Gastrocnemius medialis (tissue), 3 donors: ENCODE data around the genes GPR135 and SIX1.

DNA sequence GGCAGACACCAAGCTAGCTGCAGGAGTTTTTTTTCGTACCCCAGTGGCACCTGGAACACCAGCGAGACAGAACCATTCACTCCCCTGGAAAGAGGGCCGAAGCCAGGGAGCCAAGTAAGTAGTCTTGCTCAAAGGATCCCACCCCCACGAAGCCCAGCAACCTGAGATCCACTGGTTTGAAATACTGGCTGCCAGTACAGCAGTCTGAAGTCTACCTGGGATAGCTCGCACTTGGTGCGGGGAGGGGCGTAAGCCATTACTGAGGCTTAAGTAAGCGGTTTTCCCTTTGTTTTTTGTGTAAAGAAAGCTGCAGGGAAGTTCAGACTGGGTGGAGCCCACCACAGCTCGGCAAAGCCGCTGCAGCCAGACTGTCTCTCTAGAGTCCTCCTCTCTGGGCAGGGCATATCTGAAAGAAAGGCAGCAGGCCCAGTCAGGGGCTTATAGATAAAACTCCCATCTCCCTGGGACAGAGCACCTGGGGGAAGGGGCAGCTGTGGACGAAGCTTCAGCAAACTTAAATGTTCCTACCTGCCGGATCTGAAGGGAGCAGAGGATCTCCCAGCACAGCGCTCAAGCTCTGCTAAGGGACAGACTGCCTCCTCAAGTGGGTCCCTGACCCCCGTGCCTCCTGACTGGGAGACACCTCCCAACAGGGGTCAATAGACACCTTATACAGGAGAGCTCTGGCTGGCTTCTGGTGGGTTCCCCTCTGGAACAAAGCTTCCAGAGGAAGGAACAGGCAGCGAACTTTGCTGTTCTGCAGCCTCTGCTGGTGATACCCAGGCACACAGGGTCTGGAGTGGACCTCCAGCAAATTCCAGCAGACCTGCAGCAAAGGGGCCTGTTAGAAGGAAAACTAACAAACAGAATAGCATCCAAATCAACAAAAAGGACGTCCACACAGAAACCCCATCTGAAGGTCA is 25.1 kb upstream of the NAA30 start:
- PRO-cap = no peak
- RAMPAGE, long total RNA, 3 experiments = no peak in any of the 3 experiments

DNA sequence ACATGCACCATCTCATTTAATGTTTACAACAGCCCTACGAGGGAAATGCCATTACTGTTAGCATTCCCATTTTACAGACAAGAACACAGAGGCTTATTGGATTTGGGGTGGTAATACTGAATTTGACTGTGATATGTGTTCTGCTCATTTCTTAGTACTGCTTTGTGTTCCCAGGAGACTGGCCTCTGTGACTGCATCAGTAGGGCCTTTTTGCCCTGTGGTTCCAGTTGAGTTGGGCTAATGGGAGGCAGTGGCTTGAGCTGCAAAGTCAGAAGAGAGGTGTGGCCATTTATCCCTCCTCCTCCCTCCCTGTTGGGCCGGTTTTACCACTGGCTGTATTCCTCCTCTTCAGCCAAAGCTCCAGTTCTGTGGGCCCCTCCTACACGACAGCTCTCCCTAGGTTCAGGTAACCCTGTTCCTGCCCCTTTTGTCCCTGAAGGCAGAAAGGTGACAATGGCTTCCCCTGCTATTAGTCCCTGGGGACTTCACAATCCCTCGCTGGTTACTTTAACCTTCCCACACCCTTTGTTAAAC is 121.6 kb upstream of the SLC35F4 start:
- PRO-cap = no peak
- RAMPAGE, long total RNA, 3 experiments = no peak in any of the 3 experiments

- PRO-cap = no peak
- RAMPAGE, long total RNA, 3 experiments = no peak in any of the 3 experiments
Measured at GRCh38 chr14:58346973-58347296, 48.6 kb downstream of the ARID4A start.

DNA sequence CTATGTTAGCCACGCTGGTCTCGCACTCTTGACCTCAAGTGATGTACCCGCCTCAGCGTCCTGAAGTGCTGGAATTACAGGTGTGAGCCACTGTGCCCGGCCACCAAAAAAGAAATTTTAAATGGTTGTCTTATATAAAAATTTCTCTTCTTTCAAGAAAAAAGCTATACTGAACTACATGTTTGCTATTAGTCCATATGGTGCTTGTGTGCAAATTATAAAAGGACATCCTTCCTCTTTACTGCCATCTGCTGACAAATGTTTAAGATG is 33.0 kb upstream of the TOMM20L start:
- PRO-cap = no peak
- RAMPAGE, long total RNA, 3 experiments = no peak in any of the 3 experiments

- PRO-cap = unidirectional peak, minus-strand start at chr14:58428416
- RAMPAGE, long total RNA, 3 experiments = no peak in any of the 3 experiments
Measured at GRCh38 chr14:58428092-58428707, 681 bp downstream of the KIAA0586 start.

DNA sequence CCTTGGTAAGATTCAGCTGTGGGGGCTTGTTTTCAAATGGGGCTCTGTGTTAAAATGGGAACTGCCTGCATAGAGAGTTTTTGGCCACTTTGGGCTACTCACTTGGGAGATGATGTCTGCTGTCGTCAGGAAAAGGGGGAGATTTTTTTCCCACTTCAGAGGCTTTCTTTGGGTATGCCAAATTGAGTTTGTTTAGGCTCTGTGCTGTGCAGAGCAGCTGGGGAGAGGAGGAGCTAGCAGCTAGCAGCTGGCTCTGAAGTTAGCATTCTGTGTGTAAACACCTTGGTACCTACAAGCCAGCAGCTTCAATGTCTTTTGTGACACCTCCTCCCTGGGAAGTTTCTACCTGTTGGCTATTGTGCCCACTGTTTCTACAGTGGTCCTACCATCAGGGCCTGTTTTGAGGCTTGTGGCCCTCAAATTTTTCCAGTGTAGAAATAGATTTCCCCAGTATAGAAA is 117.8 kb downstream of the DACT1 start:
- PRO-cap = no peak
- RAMPAGE, long total RNA, 3 experiments = no peak in any of the 3 experiments

DNA sequence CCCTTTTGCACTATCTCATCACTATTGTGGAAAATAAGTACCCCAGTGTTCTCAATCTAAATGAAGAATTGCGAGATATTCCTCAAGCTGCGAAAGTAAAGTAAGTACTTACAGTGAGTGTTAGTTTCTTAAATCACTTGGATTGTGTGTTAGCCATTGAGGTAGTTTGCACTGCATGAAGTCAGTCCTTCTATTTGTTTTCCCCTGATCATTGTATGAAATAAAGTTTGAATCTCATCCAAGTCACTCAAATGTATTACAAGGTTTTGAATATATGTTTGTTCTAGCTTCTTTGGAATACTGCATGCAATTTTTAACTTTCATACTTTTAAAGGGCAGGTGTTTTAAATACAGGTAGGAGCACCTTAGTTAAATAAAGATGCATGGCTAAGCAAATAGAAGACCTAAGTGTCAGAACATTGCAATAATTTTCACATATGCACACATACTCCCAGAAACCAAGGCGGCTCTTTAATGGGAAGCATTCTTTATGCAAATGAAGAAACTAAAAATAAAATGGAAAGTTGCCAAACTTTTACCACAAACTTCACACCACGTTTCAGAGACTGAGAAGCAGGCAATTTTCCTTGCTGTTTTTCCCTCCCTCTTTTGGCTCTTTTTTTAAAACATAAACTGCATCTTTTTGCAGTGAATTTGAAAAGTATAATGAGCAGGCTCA is 105.6 kb downstream of the GPR135 start:
- PRO-cap = no peak
- RAMPAGE, long total RNA, 3 experiments = no peak in any of the 3 experiments

GRCh38 chr14:59371581-59372149 is 93.5 kb downstream of the GPR135 start:
- PRO-cap = no peak
- RAMPAGE, long total RNA, 3 experiments = no peak in any of the 3 experiments

- PRO-cap = no peak
- RAMPAGE, long total RNA, 3 experiments = no peak in any of the 3 experiments
Measured at GRCh38 chr14:59407087-59407735, 58.0 kb downstream of the GPR135 start.

DNA sequence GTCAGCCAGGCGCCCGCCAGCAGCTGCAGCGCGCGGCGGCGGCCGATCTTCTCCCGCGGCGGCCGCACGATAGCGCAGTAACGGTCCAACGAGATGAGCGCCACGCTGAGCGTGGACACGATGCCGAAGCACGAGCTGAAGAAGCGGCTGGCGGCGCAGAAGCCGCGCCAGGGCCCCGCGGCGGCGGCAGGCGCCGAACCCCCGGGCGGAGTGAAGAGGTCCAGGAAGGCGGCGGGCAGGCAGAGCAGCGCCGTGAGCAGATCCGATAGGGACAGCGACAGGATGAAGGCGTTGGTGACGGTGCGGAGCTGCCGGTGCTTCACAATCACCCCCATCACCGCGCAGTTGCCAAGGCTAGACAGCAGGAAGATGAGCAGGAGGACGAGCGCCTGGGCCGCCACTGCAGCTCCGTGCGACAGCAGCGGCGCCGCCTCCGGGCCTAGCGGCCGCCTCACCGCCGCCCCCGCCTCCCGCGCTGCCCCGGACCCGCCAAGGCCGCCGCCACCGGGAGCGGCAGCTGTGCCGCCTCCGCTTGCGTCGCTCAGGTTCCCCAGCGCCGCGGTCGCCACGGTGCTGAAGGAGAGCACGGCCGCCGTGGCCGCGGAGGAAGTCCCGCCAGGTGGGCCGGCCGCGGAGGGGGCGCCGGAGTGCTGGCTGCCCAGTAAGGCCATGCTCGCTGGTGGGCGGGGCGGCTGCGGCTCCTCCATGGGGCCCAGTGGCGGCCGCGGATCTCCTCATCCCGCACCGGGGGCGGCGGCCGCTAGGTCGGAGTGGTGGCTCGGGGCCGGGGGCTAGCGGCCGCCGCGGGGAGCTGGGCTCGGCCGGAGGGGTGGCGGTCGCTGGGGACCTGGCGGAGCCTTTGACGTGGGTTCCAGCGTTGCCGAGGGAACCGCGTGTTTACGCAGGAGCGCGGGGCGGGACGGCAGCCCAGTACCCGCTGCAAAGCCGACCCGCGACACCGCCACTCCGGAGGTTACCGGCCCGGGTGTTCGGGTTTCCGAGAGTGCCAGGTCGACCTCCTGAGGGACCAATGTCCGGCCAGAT is at the start of gene GPR135:
Gene GPR135 (minus strand): TSS at position 861 of the 1,044 bp plus-strand sequence.
- PRO-cap = unidirectional peak, plus-strand start at position 357 of the sequence; unidirectional peak, minus-strand start at position 861 of the sequence
- RAMPAGE, long total RNA, 3 experiments = no peak in any of the 3 experiments

DNA sequence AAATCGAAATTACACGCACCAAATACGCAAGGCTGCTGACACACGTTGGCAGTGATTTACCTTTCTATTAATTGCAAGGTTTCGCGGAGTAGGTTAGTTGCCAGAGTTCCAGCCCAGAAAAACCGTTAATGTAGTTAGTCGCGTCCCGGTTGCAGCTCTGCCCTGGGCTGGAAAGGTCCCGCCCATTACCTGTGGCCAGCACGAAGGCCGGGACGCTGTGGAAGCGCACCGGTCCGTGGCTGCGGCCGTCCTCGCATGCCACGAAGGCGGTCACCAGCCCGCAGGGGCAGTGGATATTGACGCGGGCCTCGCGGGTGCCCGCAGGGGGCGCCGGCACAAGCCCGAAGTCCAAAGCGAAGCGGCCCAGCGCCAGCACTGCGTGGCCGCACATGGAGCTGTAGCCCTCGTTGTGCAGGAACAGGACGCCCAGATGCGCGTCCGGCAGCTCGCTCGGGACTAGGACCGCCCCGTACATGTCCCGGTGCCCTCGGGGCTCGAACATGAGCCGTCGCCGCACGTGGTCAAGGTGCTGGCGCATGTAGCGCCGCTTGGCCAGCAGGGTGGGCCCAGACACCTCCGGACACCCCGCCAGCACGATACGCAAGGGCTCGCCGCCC is 480 bp downstream of the L3HYPDH start:
- PRO-cap = bidirectional peak, plus-strand start at position 569 of the sequence, minus-strand start at position 458 of the sequence
- RAMPAGE, long total RNA, 3 experiments = no peak in any of the 3 experiments

DNA sequence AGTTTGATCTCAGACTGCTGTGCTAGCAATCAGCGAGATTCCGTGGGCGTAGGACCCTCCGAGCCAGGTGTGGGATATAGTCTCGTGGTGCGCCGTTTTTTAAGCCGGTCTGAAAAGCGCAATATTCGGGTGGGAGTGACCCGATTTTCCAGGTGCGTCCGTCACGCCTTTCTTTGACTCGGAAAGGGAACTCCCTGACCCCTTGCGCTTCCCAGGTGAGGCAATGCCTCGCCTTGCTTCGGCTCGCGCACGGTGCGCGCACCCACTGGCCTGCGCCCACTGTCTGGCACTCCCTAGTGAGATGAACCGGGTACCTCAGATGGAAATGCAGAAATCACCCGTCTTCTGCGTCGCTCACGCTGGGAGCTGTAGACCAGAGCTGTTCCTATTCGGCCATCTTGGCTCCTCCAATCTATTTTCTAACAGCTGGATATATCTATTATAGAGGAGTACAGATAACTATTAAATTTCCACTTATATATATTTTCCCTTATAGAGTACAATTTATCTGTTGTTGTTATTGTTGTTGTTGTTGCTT is 81.6 kb upstream of the RTN1 start:
- PRO-cap = no peak
- RAMPAGE, long total RNA, 3 experiments = no peak in any of the 3 experiments

DNA sequence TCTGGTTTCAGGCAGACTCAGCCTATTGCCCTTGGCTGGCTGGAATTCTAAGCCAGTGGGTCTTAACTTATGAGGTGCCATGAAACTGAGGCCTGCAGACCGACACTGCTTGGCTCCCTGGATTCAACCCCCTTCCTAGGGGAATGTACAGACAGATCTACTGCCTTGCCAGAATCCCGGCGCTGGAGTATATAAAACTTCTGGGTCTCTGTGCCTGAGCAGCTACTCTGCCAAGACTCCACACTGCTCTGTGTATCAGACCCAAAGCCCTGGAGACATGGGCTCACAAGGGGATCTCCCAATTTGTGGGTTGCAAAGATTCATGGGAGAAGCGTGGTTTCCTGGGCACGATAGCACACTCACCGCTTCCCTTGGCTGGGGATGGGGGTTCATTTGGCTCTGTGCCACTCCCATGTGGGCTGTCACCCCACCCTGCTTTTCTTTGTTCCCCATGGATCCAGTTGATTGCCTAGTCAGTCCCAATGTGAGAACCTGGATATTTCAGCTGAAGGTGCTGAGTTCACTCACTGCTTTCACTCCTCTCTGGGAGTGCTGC is 40.1 kb upstream of the PCNX4 start:
- PRO-cap = no peak
- RAMPAGE, long total RNA, 3 experiments = no peak in any of the 3 experiments

GRCh38 chr14:60166144-60166629 is 989 bp upstream of the DHRS7 start:
- PRO-cap = bidirectional peak, plus-strand start at chr14:60166458, minus-strand start at chr14:60166344
- RAMPAGE, long total RNA, 3 experiments = no peak in any of the 3 experiments

DNA sequence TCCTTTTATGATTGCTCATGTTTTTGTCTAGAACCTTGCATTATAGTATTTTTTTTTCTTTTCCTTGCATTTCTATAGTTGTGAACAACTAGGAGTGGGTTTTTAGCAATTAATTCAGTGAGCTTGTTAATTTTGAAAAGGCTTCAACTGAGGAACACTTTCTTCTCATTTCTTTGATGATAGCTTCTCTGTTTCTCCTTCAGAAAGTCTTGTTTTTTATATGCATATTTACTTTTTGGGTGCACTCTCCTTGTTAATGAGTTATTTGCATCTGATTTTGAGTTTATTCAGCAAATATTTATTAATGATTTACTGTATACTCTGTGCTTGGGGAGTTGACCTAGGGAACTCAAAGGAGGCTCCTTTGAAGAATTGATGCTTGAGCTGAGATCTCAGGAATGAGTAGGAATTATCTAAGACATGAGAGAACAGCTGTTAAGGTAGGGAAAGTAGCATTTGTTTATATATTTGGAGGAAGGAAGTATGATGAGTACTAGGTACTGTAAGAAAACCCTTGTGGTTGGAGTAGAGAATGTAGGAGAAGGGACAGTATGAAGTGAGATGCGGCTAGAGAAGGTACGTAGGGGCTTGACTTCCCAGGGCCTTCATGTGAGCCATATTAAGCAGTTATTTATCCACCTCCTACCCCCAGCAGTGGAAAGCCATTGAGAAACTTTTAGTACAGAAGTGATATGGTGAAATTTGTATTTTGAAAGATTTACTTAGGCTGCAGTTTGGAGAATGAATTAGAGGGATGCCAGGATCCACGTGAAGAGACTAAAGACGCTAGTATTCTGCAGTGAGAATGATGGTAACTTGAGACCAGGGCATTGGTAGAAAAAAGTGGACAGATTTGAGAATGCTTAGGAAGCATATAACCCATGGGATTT is 24.1 kb downstream of the PPM1A start:
- PRO-cap = no peak
- RAMPAGE, long total RNA, 3 experiments = no peak in any of the 3 experiments

GRCh38 chr14:60485114-60485431 is 790 bp downstream of the C14orf39 start:
- PRO-cap = no peak
- RAMPAGE, long total RNA, 3 experiments = no peak in any of the 3 experiments

DNA sequence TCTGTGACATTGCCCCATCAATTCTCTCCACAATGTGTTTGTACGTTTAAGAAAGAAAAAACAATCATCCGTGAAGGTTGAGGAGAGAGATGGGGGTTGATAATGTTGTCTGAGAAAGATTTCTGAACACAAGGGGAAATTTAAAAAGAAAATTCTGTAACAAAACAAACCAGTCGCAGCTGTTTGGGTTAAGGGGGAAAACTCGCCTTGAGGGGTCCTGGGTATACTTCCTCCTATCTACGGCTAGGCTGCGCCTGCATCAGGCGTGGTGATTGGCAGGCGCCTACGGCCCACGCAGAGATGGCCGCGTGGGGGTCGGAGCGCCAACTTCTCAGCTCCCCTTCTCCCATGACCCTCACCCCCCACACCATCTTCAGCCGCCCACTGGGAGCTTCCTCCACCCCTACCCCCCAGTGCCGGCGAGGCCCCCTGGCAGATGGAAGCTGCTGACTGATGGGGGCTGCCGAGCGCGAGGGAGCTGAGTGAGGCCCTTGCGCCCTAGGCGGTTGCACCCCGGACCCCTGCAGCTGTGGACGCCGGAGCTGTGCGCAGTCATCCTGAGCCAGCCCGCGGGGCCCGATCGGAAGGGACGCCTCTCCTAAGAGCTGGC is 12.2 kb downstream of the SIX1 start:
- PRO-cap = unidirectional peak, plus-strand start at position 272 of the sequence
- RAMPAGE, long total RNA, 3 experiments = no peak in any of the 3 experiments

GRCh38 chr14:60649321-60649893 is at the start of gene SIX1:
TSS of gene SIX1 (minus strand) at chr14:60649477.
- PRO-cap = bidirectional peak, plus-strand start at chr14:60649711, minus-strand start at chr14:60649477
- RAMPAGE, long total RNA, 3 experiments = no peak in any of the 3 experiments

- PRO-cap = bidirectional peak, plus-strand start at chr14:60656943, minus-strand start at chr14:60656918
- RAMPAGE, long total RNA, 3 experiments = start-site peak on the plus strand in 1 of 3 experiments, at chr14:60657448-60657507 at its widest, 9 reads per replicate
Measured at GRCh38 chr14:60656660-60657772, 7.7 kb upstream of the SIX1 start.

DNA sequence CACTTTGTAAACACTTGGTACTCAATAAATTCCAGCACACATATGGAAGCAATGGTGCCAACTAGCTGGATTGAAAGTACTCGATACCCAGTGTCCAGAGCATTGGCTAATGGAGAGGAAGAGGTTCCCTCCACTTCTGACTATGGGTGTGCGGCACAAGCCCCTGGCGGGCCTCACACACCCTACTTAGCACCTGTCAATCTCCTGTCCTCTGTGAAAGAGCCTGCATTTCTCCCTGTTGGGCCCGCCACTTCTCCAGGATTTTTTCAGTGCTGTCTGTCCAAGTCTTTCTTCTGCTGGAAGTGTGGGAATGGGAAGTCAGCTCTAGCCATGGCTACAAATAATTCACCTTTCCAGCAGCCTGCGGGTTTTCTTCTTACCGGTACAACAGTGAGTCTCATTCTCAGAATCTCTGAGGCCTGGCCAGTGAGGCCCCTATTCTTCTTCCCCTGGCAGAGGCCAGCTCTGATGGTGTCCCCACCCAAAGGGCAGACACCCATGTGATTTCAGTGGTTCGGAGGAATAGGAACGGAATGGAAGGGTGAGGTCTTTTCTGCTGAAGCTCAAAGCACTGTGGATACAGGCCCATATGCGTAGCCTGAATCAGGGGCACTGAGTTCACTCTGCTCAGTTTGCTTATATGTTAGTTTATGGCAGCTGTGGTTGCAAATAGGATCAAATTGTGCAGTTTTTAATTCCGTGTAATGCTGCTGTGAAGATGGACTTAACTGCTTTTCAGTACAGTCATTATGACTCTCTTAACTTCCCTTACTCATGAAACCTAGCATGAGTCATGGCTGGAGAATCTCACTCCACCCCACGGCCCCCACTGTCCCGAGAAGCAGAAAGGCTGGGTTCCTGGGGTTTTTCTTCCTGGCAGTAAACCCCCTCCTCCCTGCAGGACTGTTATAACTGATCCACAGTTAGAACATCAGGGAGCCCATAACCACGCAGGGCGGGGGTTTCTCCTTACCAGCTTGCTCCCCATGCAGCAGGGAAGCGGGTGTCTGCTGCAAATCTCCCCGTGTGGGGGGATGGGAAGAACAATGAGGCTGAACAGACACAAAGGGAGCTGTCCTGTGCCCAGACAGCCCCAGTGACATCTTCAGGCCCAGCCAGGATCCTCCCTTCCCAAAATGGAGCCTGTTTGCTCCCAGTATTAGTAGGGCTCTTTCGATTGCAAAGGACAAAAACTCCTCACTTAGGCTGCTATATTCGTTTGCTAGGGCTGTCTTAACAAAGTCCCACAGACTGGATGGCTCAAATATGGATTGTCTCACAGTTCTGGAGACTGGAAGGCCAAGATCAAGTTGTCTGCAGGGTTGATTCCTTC is 122.6 kb downstream of the SLC38A6 start:
- PRO-cap = unidirectional peak, minus-strand start at position 749 of the sequence
- RAMPAGE, long total RNA, 3 experiments = no peak in any of the 3 experiments